Neural progenitor cell (in vitro differentiated cells): Measurements from ENCODE around the gene CHAC2.

DNA sequence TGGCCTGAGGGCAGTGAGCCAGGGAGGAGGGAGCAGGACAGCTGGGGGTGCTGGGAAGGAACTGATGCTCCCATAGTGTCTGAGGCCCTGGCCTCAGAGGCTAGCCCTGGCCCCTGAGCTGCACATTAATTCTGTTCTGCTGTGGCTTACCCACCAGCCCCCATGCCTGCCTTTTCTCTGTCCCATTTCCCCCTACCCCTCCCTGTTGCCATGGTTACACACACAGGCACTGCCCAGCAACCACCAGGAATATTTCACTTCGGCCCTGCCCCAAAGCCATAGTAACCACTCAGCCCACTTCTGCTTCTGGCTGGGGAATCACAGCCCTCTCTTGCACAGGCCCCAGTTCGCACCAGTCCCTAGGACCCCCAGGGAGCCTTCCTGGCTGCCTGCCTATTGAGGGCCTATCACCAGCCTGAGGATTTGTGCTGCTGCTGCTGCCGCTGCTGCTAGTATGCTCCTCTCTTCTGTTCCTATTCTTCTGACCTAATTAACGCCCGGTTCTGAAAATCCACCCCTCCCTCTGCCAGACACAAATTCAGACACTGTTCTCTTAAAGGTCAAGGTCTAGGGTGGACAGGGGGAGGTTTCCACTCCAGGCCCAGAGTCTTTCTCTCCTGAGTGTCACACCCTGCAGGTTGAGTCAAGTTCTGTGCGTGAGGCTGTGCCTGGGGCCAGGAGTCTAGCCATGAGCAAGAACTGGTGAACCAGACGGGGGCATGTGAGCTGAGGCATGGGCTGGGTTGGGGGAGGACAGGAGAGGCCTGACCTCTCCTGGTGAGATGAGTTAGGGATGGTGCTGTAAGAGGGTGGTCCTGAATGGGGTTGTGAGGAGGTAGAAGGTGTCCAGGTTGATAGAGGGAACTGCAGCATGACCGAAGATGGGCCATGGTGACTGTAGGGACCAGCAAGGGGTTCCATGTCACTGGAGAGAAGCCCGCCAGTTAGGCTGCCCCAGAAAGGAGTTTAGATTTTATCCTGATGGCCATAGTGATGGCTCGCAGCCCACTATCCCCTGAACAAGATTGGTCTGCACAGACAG lies 61.9 kb downstream of the TTC7A start:
- RAMPAGE, long total RNA: no peak

DNA sequence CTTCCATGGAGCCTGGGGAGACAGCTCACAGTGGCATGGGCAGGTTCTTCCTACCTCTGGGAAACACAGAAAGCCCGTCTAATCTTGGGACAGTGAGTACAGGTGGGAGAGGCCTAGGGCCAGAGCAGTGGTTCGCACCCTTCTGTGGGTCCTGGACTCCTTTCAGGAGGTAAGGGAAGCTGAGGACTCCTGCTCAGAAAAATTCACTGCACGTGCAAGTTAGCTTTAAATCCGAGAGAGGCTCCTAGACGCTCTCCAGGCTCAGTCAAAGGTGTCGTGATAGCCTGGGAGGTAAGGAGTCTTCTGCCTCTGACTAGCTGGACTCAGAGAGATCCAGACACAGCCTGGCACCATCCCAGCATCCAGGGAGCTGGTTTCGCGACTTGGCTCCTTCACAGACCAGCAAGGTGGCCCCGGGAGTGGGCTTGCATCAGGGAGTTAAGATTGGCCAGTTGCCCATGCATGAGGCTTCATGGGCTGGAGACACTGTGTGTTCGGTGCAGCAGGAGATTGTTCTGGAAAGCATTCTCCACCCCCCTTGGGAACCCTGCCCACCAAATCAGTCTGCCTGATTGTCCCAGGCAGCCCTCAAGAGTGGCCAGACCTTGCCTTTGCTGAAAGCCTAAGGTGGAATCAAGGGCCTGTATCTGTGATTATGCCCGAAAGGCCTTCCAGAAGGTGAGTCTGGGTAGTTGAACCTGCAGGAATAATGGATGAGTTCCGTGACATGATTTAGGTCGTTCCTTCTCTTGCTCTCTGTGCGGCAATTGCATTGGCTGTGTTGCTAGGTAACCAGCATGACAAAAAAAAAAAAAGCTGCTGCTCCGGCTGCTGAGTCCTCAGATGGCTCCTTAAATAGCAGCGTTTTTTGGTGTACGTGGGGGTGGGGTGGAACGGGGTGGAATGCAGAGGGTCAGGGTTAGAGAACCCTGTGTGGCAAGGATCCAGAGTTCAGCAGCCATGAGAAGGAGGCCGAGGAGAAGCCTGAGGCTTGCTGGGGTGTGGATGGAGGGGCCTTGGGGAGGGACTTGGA lies 67.4 kb downstream of the TTC7A start:
- RAMPAGE, long total RNA: no peak

DNA sequence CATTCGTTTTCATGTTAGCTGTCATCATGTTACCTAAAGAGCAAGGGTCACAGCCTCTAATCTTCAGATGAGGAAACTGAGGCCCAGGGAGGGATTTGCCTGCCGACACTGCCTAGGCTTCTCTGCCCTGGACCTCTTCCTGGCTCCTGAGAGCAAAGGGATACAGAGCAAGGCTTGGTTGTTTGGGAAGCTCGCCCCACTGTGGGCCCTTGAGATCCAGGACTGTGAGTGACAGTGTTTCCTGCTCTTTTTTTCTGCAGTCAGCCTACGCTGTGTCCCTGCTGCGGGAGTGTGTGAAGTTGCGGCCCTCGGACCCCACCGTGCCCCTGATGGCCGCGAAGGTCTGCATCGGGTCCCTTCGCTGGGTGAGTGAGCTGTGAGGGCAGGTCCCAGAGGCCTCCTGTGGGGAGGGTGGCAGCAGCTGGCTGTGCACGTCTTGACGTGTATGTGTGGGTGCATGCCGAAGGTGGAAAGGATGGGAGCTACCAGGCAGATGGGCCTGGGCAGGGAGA lies 70.1 kb downstream of the TTC7A start:
- RAMPAGE, long total RNA: no peak

- RAMPAGE, long total RNA: no peak
These were observed 71.2 kb downstream of the STPG4 start for GRCh38 chr2:47083736-47084420.

DNA sequence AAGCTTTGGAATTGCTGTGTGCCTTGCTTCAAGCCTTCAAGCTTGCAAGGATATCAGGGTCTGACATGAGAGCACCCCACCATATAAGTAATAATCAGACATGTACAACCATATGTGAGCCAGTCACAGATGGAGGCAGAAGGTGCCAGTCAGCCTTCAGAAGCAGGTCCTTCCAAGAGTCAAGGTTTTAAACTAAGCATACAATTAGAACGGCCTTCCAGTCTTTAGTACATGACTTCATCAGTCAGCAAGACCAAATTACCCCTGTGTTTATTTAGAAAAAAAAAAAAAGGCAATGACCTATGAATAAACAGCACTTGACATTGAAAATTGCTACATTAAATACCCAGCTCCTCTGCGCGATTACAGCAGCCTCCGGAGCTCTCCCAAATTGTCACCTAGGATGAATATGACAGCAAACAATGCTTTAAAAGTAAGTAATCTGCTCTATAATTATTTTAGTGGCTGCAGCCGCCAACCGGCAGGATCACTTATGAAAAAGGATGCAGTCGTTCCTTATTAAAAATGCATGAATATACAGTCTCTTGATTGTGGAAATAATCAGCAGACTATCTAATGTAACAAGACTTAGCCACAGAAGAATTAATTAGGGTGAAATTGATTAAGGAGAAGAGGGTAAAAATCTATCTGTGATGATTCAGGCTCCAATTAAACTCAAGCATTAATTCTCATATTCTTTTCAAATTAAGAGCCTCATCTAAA lies 50.4 kb upstream of the CALM2 start:
- RAMPAGE, long total RNA: no peak

GRCh38 chr2:47271541-47271960 lies 95.2 kb upstream of the CALM2 start:
- RAMPAGE, long total RNA: no peak

GRCh38 chr2:47345882-47346197 lies 23.3 kb upstream of the EPCAM start:
- RAMPAGE, long total RNA: no peak

- RAMPAGE, long total RNA: no peak
These were observed 23.6 kb downstream of the MSH6 start for GRCh38 chr2:47806344-47807128.

DNA sequence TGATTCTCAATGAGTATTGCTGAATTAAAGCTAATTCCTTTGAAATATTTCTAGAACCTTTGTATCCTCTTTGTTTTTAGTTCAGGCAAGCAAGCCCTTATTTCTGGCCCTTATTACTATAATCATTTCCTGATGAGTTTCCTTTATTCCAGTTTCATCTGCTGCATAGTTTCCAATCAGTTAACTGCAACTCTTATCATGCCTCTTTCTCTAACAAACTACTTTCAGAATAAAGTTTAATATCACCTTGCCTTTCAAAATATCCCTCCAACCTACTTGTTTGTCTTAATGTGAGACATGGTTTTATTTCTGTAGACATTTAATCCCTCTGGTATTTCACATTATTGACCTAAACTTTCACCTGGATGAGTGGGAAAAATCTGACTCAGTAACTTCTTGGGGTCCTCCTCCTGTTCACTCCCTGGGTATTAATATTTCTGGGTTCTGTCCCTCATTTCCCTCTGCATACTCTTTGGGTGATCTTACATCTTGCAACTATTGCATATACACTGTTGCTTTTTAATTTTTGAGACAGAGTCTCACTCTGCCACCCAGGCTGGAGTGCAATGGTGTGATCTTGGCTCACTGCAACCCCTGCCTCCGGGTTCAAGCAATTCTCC lies 27.9 kb downstream of the MSH6 start:
- RAMPAGE, long total RNA: no peak

GRCh38 chr2:47872039-47872424 lies 34.3 kb downstream of the FBXO11 start:
- RAMPAGE, long total RNA: no peak

- RAMPAGE, long total RNA: no peak
These were observed 32.8 kb downstream of the FBXO11 start for GRCh38 chr2:47873459-47873855.

- RAMPAGE, long total RNA: no peak
These were observed 201.2 kb upstream of the FOXN2 start for GRCh38 chr2:48113198-48113732.

GRCh38 chr2:48221713-48222248 lies 92.7 kb upstream of the FOXN2 start:
- RAMPAGE, long total RNA: no peak

DNA sequence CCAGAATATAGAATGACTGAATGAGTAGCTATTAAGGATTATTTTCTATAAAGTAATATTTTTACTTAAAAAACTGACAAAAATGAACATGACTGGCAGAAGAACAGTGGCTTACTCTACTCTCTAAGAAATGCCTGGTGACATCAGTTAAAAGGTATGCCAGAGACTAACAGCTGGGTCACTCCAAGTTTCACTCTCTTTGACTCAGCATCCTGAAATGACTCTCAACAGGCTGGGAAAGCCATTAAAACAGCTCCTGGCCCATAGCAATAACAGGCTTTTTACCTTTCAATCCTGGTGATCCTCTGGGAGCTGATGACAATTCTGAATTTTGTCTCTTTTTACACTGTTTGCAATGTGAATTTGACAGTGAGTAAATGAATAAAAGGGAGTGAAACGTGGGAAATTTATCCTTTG lies 65.9 kb upstream of the FOXN2 start:
- RAMPAGE, long total RNA: no peak

DNA sequence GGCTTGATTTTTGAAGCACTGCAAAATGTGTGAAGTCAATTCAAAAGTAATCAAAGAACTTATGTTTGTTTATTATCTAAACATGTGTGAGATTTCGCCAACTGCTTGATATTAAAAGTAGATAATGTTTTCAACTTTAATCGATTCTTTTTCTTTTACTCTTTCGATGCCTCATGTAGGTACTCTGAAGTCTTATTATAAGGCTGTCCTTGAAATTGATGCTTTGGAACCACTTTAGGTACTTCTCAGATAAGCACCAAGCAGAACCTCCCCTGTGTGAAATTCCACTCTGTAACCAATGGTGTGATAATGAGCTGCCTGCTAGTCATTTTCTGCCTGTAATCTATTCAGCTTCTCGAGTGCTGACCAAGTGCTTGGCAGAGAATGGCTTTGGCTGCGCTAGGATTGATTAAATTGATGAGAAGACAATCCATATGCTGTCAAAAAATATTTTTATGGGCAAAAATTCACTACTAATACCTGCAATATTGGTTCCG lies 42.8 kb upstream of the PPP1R21 start:
- RAMPAGE, long total RNA: no peak

GRCh38 chr2:48443792-48444734 lies 3.5 kb downstream of the PPP1R21 start:
- RAMPAGE, long total RNA: no peak

DNA sequence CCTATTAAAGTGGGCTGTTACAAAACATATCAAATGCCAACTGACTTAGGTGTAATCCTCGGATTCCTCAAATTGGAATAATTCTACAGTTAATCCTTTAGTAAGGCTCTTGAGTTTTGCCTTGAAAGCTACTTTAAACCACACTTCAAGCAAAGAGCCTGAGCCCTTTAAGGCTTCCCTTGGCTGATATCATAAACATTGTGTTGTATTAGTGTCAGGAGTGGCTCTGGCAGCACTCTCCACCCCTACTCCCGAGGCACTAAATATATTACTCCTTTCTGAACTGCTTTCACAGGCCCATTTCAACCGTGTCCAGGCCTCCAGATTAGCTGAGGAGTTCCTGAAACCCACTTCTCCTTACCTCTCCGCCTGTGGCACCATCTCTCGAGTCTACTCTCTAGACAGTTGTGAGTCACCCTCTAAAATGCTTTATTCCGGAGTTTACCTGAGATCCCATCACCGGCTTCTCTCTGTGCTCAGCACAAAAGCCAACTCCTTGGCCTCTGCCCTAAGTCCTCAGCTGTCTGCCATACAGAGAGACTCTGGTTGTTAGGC lies 14.4 kb upstream of the STON1 start:
- RAMPAGE, long total RNA: no peak

DNA sequence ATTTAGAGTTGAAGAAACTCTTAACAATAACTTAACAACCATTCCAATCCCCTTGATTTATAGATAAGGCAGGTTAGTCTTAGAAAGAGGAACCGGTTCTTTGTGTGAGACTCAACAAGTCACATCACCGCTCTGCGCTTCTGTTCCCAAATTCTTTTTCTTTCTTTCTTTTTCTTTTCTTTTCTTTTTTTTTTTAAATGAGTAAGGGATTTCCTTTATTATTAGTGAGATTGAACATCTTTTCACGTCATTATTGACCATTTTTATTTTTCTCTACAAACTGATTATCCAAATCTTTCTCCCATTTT lies 655.2 kb downstream of the NRXN1 start:
- RAMPAGE, long total RNA: no peak

GRCh38 chr2:53767714-53768575 lies at the start of gene CHAC2:
Gene CHAC2 (plus strand): TSS chr2:53767804.
- RAMPAGE, long total RNA: no peak

DNA sequence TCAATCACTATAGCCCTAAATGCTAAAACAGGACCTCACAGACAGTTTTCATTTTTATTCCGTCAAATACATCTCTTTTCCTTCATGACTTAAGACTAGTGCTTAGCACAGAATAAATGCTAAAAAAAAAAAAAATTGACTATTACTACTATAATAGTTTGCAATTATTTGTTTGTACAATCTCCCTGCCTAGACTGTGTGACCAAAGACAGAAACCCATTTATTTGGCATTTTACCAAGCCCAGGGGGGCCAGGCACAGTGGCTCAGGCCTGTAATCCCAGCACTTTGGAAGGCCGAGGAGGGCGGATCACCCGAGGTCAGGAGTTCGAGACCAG lies 1.5 kb downstream of the ASB3 start:
- RAMPAGE, long total RNA: no peak